ENCODE measurements around a stretch of chr12.

- PRO-cap: no peak
Measured at GRCh38 chr12:21351254-21351522, 16.5 kb upstream of the SLCO1A2 start.

- PRO-cap: no peak
Measured at GRCh38 chr12:21828032-21828699, 53.7 kb upstream of the KCNJ8 start.

DNA sequence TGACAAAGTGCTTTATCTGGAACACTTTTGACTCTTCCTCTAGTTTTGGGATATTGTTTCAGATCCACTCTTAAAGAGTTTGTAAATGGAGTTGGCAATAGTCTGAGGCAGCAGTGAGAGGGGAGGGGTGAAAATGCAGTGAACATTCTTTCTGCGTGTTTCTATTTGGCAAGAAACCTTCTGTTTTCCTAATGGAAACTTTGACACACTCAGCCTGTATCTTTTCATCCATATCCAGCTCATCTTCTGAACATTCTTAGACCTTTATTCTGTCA, 57.3 kb upstream of the KCNJ8 start:
- PRO-cap: no peak

DNA sequence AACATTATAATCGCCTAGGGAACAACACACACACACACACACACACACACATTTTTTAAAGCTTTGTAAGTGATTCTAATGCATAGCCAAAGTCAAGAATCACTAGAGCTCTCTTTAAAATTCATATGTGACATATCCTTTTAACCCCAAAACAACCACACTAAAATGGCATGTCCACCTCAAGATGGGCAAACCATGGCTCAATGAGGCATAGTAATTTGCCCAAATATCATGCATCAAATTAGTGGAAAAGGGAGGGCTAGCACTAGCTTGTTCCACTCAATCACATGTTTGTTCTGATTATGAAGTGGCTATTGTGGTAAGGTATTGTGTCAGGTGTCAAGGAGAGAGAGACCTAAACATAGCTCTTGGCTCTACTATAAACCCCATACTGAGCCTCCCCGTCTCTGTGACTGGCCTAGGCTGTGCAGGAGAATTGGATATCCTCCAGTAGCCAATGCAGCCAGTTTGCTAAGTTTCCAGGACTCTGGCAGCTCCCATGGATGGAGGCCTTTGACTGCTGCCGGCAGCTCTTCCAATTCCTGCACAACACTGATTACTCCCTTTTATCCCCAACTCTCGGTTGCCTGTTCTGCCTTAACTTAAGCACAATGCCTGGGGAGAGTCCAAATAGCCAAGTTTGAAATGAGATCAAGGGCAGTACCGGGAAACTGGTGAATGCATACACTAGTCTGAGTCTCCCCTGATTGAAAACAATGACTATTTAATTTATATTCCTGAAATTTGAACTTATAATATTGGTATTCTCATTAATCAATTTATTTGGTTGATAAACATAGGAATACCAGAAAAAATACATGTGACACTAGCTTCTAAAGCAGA, 59.3 kb downstream of the ABCC9 start:
- PRO-cap: no peak

DNA sequence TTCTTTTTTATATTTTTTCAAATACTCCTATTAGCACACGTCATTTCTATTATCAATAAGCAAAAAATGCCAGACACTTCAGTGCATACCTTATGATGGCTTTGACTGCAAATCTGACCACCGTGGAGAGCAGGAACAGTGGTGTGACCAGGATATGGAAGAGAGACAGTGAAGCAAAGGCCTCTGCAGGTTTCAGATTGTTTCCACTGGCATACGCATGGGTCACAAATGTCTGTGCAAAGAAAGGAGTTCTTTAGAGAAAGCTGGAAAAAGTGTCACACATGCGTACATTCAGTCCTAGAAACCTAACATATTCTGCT, 47.3 kb downstream of the ABCC9 start:
- PRO-cap: no peak

DNA sequence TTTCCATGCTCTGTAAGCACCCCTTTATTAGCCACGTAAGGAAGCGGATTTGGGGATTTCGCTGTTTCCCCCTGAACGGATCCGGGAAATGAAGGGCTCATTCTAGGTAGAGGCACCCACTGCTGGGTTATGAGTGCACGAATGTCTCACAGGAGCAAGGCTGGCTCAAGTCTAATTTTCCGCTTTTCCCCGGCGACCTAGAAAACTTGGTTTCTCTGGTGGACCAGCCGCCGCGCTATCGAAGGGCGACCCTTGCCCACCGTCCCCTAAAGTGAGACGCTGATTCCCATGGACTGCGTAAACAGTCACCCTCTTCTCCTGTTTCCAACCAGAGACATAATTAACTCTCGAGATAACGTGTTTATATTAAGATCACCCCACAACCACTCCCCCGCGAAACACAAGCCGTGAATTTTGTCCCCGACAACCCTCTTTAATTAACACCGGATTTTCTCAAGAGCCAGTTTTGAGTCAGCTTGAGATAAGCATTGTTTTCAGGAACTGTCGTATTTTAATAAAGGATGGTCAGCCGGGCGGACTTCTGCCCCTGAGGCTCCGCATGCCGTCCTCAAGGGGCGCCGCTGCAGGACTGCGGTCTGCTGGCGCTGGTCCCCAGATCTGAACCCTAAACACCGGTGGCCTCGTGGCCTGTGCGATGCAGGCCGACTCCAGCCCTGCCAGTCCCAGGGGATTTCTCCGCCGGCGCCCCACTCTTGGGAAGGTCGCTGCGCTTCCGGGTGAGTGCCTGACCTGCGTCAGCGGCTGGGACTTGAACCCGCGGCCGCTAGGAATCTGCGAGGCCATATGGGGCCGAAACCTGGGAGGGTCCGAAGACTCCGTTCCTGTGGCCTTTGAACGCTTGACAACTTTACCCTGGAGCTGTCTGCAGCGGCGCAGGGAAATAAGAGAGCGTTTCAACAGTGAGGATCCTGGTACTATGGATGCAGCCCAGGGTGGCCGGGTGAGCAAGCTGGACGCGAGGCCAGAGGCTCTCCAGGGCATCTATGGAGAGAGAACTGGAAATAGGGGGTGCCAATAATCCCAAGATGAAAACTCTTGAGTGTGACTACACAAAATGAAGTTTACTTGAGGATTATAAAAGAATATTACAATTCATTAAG, 719 bp upstream of the ABCC9 start:
- PRO-cap: no peak

DNA sequence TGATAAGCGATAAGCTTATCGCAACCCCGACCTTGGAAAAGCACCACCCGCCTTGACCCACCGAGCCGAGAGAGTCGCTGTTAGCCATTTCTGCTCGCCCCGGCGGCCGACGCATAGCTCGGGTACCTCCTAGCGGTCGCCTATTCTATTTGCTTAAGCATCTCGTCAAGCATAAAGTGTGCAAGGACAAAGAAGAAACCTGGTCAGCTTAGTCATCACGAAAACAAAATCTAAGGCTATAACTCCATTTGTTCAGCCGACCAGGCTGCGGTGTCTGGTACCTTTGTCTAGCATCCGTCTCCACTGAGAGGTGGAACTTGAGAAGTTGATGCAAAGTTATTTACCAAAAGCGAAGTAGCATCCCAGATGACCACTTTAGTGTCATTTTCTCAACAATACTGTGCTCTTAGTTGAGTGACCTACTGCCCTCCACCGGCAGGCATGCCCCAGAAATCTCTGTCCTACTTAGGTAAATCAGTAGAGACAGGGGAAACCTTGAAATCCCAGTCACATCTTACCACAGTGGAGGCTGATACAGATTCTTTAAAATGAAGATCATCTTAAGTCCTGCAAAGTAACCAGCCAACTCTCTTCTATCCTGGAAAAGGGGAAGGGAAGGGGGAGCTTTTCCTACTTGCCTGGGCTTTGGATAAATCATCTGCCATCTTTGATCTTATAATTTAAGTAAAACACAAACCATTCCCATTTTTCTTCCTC, 1.2 kb upstream of the ST8SIA1 start:
- PRO-cap: no peak

DNA sequence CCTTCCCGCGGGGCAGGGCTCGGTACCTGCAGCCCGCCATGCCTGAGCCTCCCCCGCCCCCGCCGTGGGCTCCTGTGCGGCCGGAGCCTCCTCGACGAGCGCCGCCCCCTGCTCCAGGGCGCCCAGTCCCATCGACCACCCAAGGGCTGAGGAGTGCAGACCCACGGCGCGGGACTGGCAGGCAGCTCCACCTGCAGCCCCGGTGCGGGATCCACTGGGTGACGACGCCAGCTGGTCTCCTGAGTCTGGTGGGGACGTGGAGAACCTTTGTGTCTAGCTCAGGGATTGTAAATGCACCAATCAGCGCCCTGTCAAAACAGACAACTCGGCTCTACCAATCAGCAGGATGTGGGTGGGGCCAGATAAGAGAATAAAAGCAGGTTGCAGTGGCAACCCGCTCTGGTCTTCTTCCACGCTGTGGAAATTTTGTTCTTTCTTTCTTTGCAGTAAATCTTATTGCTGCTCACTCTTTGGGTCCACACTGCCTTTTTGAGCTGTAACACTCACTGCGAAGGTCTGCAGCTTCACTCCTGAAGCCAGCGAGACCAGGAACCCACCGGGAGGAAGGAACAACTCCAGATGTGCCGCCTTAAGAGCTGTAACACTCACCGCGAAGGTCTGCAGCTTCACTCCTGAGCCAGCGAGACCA, 661.3 kb downstream of the ETNK1 start:
- PRO-cap: no peak

- PRO-cap: no peak
Measured at GRCh38 chr12:23950078-23950549, 644 bp upstream of the SOX5 start.

GRCh38 chr12:24211104-24211854, 261.8 kb upstream of the SOX5 start:
- PRO-cap: no peak

DNA sequence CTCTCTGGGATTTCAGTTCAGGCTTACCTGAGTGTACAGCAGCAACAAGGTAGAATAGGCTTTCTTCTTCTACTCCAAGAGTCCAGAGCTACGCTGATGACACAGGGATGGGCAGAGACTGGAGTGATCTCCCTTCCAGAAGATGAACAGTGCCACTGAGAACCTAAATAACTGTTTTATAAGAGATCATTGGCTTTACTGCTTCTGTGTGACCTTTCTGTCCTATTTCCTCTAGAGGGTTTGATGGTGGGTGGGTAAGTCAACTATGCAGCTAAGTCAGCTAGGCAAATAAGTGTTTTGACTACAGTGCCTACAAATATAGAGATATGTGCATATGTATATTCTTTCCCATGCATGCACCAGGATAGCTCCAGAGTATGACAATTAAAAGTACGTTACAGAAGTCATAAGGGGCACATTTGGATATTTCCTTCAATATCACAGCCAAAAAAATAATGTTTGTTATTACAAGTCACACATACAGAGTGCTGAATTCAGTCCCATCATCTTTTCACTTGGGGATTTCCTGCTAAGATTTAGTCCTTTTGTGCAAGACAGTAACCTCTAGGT, 412.4 kb upstream of the SOX5 start:
- PRO-cap: no peak

GRCh38 chr12:24476235-24476957, 472.5 kb downstream of the BCAT1 start:
- PRO-cap: no peak

GRCh38 chr12:24742403-24742877, 206.5 kb downstream of the BCAT1 start:
- PRO-cap: no peak

DNA sequence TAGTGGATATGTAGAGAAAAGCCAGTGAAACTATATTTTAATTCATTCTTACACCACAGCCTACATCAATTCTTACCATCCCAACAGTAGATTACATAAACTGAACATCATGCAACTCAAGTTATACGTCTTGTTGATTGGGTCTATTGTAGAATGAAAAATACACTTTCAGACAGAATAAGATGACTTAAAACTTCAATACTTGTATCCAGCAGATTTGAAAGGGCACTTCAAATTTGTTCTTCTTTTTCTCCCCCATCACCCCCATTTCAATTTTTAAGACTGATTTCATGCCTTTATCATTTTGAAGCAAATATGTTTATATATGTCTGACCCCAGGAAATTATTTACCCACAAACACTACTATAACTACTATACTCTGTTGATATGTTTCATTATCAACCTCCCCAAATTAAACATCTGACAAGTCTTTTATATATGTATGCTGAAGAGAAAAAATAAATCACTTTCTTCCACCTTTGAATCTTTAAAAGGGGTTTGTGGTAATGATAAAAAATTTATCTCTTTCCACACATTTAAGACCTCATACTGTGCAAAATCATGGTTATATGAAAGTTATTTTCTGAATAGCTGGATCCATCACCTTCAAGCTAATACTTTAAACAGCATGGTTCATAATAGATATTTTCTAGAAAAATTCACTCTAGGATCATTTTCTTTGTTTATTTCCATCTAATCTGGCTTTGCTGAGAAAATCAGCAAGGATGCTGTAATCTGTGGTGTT, 135.9 kb downstream of the BCAT1 start:
- PRO-cap: no peak

GRCh38 chr12:24909606-24910135, 39.2 kb downstream of the BCAT1 start:
- PRO-cap: no peak

GRCh38 chr12:25213644-25214065, 18.6 kb downstream of the ETFRF1 start:
- PRO-cap: no peak

DNA sequence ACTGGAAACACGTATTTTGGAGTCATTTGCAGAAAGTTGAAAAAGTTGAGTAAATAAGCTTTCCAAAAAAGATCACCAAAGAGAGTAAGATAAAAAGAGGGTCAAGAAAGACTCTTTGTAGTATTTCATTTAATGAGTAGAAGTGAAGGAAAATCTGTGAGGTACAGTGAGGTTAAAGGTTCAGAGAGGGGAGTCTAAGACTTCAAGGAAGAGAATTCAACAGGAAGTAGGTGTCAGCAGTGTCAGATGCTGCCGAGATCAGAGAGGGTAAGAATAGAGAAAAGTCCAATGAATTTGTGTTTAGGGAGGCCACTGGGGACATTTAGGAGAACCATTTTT, 71.6 kb upstream of the KRAS start:
- PRO-cap: no peak

GRCh38 chr12:25692485-25692998, 139.5 kb upstream of the LMNTD1 start:
- PRO-cap: no peak

DNA sequence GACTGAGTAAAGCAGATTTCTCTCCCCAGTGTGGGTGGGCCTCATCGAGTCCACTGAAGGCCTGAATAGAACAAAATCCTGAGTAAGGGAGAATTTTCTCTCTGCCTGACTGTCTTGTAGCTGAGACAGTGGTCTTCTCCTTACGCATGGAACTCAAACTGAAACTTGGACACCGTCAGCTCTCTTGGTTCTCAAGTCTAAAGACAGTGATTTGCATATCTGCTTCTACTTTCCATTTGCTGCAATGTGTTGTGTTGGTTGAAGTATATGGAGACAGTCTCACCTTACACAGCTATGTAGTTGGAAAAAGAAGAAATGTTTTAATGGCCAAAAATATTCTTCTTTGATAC, 160.2 kb upstream of the LMNTD1 start:
- PRO-cap: no peak

GRCh38 chr12:25757389-25757754, 201.1 kb upstream of the RASSF8 start:
- PRO-cap: no peak